ENCODE measurements around the gene TRIB2.

- RRBS: no CpG with 5 or more reads among the region's 10 CpGs
These were observed 51.9 kb upstream of the ROCK2 start for GRCh38 chr2:11396215-11396909.

- RRBS: no CpG with 5 or more reads among the region's 11 CpGs
These were observed 30.3 kb upstream of the E2F6 start for GRCh38 chr2:11496257-11496708.

GRCh38 chr2:11716703-11717097 is 29.7 kb upstream of the LPIN1 start:
- RRBS: no CpG with 5 or more reads among the region's 5 CpGs

DNA sequence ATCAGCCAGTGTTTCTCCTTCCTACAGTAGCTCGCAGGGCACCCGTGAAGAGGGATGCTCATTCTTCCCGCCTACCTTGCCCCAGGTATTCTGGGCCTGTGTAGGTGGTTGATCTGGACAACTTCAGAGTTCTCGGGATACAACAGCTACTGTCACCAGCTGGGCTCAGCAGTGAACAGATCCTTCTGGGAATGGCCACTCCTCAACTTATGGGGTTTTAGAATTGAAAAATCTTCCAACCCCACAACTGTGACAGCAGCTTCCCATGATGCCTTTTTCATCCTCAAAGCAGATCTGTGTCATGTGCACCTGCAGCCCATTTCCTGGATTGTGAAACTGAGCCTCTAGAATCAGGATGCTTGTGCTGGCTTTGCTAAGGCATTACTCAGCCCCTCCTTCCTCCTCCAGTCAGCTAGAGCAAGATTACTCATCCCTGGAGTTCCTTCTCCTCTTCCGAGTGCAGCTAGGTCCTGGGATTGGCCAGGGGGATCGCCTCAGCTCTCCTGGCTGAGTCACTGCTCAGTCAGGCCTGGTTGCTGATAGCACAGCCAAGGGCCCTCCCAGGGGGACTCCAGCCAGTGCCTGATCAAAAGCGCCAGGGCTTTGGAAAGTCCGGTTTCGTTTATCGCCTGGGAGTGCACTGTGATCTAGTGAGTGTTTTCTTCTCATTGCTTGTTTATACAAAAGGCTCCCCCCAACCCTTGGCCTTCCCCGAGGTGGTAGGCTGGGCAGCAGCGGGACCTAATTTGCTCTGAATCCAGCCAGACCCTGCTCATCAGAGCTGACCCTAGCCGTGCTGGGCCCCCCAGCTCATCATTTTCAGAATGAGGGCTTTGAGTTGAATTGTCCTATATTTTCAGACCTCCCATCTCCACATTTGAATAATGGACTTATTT is 2.4 kb upstream of the LPIN1 start:
- RRBS: no CpG with 5 or more reads among the region's 13 CpGs

DNA sequence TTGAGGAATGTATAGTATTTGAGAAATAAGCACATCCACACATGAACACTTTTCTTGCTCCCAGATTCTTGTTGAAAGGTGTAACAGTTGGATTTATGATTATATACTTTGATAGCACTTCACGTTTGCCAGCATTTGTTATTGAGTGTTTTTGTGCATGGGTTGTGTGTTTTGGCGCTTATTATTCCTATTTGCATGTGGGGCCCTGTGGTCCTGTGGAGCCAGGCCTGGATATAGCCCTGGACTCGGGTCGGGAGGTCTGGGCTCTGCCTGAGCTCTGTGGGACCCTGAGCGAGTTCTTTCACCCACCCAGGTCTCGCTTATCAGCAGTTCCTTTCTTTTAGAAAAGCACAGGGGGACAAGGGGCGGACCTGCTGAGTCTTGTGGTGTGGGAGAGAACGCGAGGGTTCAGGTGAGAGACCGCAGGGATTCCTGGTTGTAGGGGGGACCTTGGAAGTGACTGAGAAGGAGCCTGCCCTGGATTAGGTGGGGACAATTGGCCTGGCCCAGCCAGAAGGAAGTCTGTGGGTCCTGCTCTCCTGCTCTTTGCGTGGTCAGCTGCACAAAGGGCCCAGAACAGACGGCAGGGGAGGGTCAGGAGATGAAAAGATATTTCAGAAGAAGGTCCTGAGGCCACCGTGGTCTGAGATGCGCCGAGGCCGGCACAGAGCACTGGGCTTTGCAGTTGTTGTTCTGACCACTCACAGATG is 1.4 kb downstream of the LPIN1 start:
- RRBS: no CpG with 5 or more reads among the region's 16 CpGs

DNA sequence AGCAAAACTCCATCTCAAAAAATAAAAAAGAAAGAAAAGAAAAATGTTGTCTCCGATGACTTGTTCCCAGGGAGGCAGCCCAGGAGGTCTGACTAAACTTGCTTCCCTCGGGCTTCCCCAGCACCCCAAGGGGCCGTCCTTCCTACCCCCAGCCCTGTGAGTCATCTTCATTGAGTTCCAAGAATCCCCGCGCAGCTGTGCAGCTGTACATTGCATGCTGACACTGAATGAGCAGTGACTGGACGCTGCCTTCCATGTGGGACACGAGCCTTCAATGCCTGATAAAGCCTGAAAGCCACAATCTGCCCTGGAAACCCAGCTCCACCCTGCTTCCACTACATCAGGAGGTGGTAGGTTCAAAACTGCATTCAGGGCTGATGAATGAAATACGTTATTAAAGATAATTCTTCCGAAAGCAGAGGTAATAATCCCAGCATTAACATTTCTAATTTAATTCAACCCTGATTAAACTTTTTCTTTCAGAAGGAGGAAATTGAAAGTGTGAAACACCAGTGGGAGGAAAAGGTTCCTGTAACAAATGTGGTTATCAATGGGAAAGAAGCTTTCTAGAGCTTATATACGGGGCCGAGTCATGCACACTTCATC is 360.0 kb downstream of the LPIN1 start:
- RRBS: no CpG with 5 or more reads among the region's 11 CpGs

GRCh38 chr2:12192640-12193205 is 446.3 kb downstream of the LPIN1 start:
- RRBS: no CpG with 5 or more reads among the region's 7 CpGs

DNA sequence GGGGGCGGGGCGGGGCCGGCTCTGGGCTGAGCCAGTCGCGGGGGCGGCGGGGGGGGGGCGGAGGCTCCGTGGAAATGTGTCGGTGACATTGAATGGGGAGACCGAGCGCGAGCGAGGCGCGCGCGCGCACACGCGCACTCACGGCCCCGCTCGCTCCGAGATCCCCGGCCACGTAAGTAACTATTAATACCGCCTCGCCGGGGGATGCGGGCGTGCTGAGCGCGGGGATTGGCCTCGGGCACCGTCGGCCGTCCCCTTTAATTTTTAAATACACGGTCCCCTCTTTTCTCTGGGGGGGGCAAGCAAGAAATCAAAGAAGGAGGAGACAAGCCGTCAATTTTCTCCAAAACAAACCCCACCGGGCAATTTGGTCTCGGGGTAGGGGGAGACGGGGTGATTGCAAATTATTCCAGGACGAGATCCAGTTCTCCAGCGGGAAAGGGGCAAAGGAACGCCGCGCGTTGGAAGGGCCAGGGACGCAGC is at the start of gene TRIB2:
Gene TRIB2, plus strand, starts transcription at position 98 of the 483 bp plus-strand sequence.
- RRBS: no CpG with 5 or more reads among the region's 50 CpGs

GRCh38 chr2:12806475-12806984 is 89.8 kb downstream of the TRIB2 start:
- RRBS: no CpG with 5 or more reads among the region's 3 CpGs

GRCh38 chr2:12824994-12825619 is 108.4 kb downstream of the TRIB2 start:
- RRBS: no CpG with 5 or more reads among the region's 9 CpGs

DNA sequence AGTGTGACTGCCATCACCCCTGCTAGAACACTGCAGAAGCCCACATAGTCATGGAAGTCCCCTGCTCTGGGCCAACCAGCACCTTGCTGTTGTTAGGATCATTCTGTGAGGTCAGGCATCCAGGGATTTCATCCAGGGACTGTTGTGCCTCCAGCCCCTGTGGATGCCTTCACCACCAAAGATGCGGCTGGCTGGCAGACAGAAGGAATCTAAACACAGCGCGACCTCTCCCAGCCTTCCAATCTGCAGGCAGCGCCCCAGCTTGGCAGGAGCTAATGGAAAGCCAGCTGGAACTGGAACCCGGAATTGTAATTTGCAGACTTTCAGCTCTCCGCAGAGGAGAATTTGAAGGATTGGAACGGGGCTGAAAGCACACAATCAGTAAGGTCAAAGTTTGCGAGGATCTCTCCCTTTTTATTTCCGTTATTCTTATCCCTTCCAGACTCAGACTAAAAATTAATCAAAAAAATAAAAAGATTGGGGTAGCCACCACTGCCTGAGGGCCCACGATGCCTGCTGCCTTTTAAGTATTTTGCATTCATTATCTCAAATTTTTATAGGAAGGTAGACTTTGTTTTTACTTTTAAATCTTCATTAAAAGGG is 127.8 kb downstream of the TRIB2 start:
- RRBS: no CpG with 5 or more reads among the region's 10 CpGs

- RRBS: no CpG with 5 or more reads among the region's 13 CpGs
These were observed 625 bp upstream of the NBAS start for GRCh38 chr2:15561547-15562371.

DNA sequence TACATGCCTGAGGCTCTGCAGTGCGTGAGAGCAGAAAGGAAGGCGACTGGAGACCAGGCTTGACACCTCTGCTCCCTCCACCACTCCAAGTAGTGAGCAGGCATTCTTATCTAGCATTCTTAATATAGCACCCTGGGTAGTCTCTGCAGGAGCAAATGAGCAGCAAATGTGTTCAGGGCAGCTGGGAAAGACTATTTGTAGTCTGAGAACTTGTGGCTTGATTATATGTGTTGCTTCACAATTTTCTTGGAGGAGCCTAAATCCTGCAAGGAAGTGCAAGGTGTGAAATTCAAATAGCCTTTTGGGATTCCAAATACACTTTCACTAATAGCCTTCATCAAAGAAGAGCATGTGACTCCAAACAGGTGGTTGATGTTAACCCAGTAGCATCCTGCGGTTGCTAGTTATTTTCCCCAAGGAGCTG is 143.3 kb downstream of the DDX1 start:
- RRBS: no CpG with 5 or more reads among the region's 3 CpGs

DNA sequence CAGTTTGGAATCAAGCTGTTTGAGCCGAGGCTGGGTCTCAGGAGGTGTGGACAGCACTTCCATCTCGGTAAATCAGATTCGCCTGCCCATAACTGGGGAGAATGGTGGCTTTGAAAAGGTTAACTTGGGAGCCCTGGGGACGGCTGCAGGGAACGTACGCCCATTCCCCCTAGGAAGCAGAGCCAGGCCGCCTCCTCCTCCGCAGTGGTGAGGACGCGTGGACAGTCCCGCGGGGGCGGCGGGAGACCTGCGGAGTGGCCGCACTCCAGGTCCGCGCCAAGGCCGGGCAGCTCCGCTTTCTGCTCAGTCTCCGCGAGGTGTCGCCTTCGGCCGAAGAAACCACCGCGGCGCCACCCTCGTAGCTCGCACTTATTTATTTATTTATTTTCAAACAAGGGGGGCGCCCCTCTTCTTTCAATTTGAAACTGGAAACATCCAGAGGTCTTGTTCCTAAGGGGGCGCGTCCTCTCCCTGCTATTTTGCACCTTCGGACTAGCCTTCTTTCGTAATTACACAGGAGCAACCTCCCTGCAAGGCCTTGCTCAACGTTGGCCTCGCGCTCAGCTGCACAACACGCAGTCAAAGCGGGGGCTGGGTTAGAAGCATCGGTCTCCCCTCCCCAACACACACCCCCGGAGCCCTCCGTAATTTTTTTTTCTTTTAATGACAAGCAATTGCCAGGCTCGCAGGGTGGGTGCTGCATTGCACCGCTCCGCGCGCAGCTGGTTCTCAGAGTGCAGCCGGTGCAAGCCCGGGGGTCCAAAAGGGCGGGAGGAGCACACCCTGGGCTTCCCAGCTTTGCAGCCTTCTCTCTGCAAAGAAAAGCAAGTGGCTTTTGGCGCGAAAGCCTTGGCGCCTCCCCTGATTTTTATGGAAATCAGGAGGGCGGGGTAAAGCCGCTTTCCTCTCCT is 555 bp upstream of the MYCN start:
- RRBS: under 1% methylated on average over 7 of the region's 56 CpGs

DNA sequence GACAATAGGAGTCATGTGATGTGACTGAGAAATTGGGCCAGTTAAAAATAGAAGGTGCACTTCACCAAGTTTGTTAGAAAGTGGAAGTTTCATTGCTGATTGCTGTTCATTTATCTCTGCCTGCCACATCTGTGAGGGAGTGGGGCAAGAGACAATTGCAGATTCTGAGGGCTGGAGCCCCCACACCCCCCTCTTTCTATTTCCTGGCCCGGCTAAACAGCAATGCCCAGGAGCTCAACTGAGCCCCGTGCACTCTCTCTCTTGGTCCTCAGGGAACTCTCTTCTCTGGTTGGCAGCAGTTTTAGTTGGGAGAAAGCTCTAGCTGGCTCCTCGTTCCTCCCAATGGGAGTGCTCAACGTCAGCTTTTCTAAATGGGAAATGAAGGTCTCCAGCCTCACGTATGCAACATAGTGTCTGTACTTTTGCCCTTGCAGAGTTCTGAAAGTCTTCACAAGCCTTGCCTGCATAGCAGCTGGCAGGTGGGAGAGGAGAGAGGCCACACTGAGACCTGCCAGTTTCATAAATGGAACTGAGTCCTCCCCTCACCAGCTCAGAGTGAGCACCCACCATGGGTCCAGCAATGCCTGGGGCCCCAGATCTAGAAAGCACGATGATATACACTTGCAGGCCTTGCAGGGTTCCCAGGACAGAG is 115.7 kb downstream of the MYCN start:
- RRBS: no CpG with 5 or more reads among the region's 6 CpGs

- RRBS: no CpG with 5 or more reads among the region's 13 CpGs
These were observed 153.8 kb downstream of the MYCN start for GRCh38 chr2:16094044-16094630.

DNA sequence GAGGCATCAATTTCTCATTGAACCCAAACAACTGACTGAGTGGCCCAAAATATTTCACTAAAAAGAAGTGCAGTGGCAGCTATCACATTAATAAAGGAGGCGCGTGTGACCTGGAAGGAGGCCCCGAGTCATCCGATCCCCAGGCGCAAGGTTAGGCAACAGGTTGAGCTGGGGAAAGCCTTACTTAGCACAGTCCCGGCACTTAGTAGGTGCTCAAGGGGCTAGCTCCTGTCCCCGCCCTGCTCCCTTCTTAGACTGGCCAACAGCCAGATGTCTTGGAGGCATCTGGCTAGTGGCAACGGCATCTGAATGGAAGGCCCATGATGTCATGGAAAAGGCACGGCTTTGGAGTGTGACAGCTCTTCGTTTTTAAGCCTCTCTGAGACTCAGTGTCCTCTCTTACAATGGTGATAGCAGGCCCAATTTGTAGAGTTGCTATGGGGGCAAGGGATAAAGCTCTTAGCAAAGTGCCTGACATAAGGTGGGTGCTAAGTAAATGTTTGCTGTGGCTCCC is 258.3 kb downstream of the CYRIA start:
- RRBS: no CpG with 5 or more reads among the region's 10 CpGs

GRCh38 chr2:16413217-16413788 is 252.3 kb downstream of the CYRIA start:
- RRBS: no CpG with 5 or more reads among the region's 5 CpGs

- RRBS: 3% methylated on average over 6 of the region's 43 CpGs
These were observed 157.7 kb downstream of the CYRIA start for GRCh38 chr2:16507886-16508429.

- RRBS: no CpG with 5 or more reads among the region's 3 CpGs
These were observed 4.9 kb downstream of the CYRIA start for GRCh38 chr2:16660826-16661101.